Rectum (tissue), 1 donor: ENCODE measurements around a stretch of chr11.

GRCh38 chr11:33355085-33356090, 20.5 kb upstream of the KIAA1549L start:
- PRO-cap, result no peak

DNA sequence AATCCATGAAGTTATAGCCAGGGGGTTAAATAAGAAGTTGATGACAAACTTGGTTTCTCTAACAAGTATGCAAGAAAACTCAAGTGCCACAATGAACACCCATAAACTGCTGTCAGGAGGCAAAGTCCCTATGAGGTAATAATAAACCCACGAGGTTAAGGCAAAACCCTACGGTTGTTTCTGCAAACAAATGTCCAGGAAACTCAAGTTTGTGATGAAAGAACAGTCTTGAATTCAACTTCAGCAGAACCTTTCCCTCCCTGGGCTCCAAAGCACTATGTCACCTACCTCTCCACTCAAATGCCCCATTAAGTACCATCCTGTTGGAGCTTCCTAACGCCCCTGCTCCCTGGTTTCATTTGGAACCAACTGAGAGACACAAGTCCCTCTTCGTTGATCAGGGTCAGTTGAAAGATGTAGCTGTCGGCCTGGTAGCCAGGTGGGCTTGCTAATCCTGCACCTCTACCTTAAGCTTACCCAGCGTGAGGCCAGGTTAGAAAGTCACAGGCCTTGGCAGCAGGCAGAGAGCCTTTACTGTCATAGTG, 2.6 kb upstream of the C11orf91 start:
- PRO-cap, result no peak

DNA sequence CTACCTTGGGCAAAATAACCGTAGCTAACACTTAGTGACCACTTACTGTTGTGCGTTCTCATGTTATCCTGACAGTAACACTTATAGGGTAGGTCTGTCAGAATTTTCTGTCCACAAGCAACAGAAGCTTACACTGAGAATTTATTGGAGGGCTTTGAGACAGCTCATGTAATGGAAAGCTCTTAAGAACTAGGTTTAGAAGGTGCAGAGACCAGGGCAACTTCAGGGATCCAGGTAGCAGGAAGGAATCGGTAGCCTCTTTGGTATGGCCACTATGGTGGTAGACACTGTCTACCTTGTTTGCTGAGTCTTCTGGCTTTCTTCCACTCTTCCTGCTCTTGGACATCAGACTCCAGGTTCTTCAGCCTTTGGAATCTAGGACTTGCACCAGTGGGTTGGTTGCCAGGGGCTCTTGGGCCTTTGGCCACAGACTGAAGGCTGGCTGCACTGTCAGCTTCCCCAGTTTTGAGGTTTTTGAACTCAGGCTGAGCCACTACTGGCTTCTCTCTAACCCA, 4.6 kb upstream of the C11orf91 start:
- PRO-cap, result no peak

DNA sequence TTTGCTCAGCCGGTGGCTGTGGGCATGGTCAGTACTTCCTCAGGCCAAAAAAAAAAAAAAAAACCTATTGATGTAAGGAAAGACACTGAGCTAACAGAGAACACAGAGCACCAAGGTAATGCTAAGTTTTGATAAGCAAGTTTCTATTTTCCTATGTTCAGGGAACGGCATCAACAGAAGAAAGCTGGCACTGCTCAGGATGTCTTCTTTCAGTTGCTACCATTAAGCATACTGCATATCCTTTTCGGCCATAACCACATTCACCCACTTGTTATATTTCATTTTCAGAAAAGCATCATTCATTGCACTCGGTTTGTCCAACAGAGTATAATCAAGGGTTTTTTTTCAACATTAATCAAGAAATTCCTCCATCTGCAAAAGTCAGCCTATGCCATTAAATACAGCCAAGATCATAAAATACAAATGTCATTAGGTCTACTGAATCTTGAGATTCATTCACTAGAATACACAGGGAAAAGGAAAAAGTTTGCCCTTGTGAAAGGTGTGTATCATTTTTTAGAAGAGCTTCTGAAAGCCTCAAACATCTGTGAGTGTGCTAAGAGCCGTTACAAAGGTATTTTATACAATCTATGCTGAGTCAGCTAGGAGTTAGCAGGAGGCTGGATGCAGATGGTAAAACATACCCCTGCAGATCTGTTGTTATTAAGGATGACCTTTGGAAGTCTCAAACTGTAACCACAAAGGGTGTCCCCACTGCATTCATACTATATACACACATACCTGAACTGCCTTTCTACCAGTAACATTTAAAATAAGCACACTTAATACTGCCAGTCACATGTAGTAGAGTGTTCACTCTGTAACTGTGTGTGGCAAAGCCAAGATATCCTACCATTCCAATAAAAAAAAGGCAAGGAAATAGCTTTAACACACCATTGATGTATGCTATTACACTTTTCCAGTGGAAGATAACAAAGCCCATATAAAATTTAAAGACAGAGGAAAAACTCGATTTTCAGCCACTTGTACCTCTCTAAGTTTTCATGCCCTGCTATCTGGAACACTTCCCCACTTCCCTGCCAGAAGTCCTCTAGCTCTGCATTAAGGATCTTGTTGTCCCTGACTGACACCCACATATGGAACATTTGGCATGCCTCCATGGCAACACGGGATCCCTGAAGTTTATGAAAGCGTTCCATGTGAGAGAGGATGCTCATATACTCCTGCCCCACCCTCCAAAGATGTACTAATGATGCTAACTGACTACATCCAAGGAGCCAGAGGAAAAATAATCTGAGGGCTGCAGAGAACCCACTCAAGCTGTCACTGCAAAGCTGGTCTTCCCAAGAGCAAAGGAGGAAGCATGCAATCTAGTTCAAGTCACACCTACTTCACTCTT, 8.4 kb upstream of the C11orf91 start:
- PRO-cap, result no peak

- PRO-cap, result no peak
Measured at GRCh38 chr11:33731969-33732168, 4.4 kb downstream of the CD59 start.

DNA sequence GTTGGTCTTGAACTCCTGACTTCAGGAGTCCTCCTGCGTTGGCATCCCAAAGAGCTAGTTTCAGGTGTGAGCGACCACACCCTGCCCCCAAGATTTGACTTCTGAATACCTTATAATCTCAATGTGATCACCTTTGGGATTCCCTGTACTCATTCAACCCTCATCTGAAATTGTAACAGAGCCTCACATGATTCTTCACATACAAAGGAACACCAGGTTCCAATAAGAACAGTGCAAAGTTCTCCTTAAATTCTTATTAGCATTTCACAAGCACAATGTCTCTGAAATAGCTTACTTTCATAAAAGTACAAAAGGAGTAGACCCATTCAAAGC, 17.4 kb downstream of the FBXO3 start:
- PRO-cap, result no peak

- PRO-cap, result bidirectional peak, plus-strand start at chr11:34052300, minus-strand start at chr11:34052078; bidirectional peak, plus-strand start at chr11:34052404, minus-strand start at chr11:34052367
Measured at GRCh38 chr11:34051939-34052677, 577 bp downstream of the CAPRIN1 start.

- PRO-cap, result no peak
Measured at GRCh38 chr11:34071500-34072137, 20.1 kb downstream of the CAPRIN1 start.

DNA sequence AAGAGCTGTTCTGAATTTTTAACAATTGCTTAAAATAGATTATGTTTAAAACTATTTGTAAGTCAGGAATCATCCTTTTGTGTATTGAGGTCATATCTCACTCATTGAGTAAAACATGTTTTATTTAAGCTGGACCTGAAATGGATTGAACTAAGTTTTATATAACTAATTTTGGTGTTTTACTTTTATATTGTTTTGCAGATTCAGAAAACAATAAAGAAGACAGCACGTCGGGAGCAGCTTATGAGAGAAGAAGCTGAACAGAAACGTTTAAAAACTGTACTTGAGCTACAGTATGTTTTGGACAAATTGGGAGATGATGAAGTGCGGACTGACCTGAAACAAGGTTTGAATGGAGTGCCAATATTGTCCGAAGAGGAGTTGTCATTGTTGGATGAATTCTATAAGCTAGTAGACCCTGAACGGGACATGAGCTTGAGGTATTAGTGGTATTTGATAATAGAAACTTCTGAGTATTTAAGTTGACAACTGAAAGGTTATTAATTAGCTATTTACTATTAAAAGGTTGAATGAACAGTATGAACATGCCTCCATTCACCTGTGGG, 24.6 kb downstream of the CAPRIN1 start:
- PRO-cap, result no peak

- PRO-cap, result no peak
Measured at GRCh38 chr11:34180843-34181236, 75.4 kb downstream of the NAT10 start.

- PRO-cap, result no peak
Measured at GRCh38 chr11:34192365-34192776, 86.9 kb downstream of the NAT10 start.

GRCh38 chr11:34263275-34263852, 94.4 kb downstream of the ABTB2 start:
- PRO-cap, result unidirectional peak, plus-strand start at chr11:34263546

DNA sequence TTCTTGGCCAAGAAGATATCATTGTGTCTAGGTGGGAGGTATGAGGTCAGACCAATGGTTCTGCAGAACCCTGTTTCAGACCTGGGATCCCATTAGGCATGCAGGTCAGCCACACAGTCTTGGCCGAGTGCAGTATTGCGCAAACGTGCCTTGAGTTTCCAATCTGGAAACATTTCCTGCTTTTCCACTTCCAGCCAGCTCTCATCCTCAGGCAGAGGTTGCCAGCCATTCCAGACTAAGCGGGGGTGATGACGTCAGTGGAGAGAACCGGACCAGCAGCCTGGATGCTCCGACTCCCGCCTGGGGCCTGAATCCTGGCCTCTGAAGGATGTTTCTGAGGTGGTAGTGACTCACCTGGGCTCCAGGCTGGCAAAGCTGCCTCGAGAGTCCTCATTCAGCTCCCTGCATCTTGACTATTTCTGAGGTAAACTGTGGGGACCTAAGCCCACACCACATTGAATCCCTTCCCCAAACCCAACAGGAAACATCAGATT, 83.1 kb downstream of the ABTB2 start:
- PRO-cap, result no peak

DNA sequence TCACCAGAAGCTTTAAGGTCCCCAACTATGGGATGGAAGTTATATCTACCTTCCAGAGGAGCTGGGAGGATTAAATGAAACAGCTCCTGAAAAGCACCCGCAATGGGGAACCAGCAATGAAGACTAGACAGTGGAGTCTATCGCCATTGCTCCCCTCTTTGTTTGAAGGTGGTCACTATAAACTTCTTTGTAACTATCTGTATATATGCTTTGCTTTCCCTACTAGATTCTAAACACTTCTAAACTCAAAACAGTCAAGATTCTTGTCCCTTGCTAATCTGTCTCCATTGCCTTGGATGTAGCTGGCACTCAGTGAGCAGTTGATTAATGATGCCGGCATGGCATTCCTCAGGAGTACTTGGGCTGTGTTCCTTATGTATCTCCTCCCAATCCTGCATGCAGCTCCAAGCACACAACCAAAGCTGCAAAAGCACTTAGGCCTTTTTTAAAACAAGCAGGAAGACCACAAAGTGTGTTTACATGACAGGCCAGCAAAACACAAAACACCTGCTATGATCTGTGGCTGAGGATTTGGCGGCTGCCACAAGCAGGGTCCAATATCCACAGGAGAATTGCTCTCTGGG, 9.1 kb downstream of the ABTB2 start:
- PRO-cap, result no peak

- PRO-cap, result bidirectional peak, plus-strand start at chr11:34356671, minus-strand start at chr11:34356631; bidirectional peak, plus-strand start at chr11:34357116, minus-strand start at chr11:34357025
Measured at GRCh38 chr11:34356350-34357337, 1.2 kb downstream of the ABTB2 start.

DNA sequence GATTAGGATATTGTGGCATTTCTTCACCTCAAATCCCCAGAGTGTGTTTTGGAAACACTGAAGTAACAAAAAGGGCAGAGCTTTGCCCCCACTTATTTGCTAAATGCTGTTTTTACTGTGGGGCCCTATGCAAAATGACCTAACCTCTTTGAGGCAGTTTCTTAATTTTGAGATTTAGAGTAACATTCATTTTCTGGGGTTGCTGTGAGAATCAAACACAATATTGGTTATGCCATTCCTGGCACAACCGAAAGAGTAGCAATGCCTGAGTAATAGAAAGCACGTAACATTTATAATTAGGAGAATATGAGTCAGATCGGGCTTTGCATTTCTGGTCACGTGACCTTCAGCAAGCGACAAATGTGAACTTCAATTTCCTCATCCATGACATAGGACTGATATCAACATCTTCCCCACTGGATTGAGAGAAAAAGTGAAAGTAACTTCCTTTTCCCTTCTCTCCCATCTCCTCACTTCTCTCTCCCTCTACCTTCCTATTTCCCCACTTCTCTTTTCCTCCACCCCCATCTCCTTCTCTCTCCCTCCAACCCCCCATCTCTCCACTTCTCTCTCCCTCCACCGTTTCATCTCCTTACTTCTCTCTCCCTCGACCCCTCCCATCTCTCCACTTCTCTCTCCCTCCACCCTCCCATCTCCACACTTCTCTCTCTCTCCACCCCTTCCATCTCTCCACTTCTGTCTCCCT, 33.7 kb upstream of the CAT start:
- PRO-cap, result no peak

- PRO-cap, result no peak
Measured at GRCh38 chr11:34501381-34502060, 12.1 kb downstream of the ELF5 start.

GRCh38 chr11:34600168-34601219, 20.4 kb upstream of the EHF start:
- PRO-cap, result bidirectional peak, plus-strand start at chr11:34600400, minus-strand start at chr11:34600373; bidirectional peak, plus-strand start at chr11:34600969, minus-strand start at chr11:34600774

GRCh38 chr11:34809534-34810174, 106.5 kb downstream of the APIP start:
- PRO-cap, result no peak

DNA sequence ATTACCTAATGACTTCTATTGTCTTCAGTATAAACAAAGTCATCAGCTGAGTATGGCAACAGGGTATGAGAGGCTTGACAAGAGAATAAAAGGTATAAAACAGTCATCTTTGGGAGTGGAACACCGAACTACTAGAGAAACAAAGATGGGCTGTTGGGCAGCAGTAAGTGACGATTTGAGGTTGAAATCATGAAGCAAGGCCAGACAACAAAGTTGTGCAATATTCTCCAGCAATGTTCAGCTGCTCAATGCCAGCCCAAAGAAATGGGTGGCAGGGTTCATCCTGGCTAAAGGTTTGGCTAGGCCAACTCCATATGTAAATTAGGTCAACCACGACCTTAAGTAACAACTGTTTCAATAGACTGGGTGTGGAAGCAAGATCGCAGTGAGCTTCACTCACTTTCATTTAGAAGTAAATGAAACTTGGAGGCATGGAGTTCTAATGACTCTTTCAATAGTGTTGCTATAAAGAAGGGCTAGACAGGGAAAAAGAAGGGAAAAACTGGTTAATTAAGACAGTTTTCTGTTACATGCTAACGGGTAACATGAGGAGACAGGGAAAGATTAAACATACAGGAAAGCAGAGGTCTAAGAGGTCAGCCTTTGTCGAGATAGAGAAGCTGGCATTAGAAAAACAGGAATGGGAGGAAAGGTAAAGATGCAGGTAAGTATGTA, 6.1 kb downstream of the APIP start:
- PRO-cap, result no peak